Hair follicle dermal papilla cell (primary cell): ENCODE measurements around the genes UFM1 and STOML3.

GRCh38 chr13:33279771-33280255 lies 5.7 kb downstream of the STARD13 start:
- CAGE, long polyA plus RNA = no peak

GRCh38 chr13:33490358-33491199 lies 205.0 kb upstream of the STARD13 start:
- CAGE, long polyA plus RNA = no peak

DNA sequence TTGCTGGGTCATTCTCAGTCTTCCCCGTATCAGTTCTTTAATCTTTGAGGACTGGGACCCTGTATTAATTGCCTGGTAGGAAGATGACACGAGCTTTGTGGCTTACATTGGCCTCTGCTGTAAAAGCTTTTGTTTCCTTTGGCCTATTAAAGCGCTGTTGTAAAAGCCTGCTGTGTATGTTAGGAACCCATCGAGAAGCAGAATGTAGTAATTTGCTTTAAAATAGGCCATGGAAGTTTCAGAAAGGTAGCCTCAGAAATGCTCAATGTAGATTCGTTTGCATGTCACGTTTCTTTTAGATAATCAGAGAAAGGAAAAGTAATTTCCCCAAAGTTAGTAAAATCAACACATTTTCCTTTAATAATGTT lies 257.5 kb upstream of the STARD13 start:
- CAGE, long polyA plus RNA = no peak

GRCh38 chr13:33937757-33938212 lies 119.8 kb downstream of the RFC3 start:
- CAGE, long polyA plus RNA = no peak

DNA sequence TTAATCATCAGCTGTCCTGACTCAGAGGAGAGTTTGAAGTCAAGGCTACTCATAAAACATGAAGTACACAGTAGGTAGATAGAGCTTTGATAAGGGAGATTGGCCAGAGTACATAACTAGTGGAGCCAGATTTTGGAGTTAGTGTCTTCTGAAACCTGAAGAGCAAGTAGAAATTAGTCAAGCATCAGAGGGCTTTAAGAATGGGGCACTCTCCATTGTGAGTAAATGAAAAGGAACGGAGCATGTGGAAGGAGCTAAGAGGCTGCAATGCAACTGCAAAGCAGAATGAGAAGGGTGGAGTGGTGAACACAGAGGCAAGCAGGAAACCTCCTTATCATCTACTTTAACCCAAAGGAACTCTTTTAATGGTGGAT lies 334.0 kb downstream of the RFC3 start:
- CAGE, long polyA plus RNA = no peak

DNA sequence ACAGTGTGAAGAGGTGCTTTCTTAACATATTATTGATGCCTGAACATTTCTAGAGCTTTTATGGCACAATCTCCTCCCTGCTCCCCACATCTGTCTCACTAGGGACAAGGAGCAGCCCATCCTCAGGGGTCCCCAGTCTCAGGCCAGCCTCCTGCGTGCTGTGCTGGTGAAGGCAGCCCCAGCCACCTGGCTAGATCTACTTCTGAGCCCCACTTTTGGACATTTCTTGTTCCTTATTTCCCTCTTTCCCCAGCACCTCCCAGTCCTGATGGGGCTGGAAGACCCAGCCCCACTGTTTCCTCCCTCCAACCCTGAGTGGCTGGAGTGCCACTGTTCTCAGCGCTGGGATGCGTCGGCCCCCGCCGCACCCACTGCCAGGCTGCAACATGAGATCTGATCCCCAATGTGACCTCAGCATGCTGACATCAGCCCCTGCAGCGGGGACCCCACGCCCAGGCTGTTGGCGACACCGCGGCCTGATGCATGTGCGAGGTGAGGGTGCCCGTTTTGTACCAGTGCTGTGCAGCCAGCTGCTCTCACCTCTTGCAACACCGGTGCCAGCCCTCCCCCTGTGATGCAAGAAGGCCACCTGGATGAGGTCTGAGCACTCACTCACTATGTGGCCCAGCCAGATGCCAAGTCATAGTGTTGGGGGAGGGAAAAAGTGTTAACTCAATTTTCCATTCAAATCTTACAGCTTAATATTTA lies 143.2 kb downstream of the DCLK1 start:
- CAGE, long polyA plus RNA = no peak

DNA sequence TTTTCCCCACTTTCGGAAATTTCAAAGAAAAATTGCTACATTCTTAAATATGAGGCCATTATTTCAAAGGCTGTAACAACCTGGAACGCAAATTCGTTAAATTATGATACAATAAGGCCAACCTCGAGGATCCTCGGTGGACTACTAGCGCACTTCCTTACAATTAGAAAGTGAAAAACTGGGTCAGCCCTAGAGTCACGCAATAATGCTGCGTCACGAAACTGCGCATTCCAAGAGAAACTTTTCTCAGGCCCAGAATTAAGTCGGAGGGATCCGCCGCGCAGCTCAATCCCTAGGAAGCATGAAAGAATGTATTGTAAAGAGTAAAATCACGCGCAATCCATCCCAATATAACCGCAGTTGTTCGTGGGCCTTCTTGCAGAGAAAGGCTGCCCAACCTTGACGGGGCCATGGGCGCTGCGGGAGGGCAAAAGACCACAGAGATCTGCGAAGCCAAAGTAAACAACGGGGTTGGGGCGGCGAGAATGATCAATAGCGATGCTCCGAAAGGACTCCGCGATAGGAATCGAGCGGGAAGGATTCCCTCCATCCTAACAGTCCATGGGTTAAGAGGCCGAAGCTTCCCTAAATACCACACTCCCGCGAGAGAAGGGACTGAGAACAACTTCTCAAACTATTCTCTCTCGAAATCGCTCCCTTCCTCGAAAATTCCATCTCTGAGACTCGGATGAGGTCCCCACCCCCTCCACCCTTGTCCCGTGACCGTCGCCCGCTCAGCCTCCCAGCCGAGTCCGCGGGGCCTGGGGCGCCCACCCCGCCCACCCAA lies 598 bp downstream of the SPART start:
- CAGE, long polyA plus RNA = no peak

- CAGE, long polyA plus RNA = no peak
These were observed 725 bp downstream of the ALG5 start for GRCh38 chr13:36998173-36999057.

DNA sequence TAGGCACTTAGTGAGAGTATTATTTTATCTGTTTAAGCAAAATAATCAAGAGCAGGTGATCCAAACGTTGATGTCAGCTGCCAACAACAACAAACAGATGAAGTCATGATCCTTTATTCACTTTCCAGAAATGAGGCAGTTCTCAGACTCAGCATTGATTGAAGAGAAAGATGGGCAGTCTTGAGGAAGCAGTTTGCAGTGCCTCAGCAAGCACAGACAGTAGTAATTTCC lies 38.5 kb upstream of the CSNK1A1L start:
- CAGE, long polyA plus RNA = no peak

DNA sequence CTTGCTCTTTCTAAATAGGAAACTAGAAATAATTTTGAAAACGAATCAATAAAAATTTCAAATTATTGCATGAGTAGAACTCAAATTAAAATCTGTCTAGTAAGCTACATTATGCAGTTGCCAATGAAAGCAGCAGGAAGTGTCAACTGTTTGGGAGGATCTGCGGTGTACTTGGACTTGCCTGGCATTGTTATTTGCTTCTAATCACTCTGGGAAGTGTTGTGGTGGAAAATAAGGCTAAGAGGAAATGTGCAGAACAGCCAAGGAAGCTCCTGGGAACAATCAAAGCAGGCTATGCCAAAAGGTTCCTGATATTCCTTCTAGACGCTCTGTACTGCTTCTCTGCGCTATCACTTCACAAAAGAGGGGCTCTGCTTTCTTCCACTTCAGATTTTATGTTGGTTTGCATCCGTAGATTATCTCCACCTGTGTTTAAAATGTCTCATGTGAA lies 182.6 kb upstream of the CSNK1A1L start:
- CAGE, long polyA plus RNA = no peak

DNA sequence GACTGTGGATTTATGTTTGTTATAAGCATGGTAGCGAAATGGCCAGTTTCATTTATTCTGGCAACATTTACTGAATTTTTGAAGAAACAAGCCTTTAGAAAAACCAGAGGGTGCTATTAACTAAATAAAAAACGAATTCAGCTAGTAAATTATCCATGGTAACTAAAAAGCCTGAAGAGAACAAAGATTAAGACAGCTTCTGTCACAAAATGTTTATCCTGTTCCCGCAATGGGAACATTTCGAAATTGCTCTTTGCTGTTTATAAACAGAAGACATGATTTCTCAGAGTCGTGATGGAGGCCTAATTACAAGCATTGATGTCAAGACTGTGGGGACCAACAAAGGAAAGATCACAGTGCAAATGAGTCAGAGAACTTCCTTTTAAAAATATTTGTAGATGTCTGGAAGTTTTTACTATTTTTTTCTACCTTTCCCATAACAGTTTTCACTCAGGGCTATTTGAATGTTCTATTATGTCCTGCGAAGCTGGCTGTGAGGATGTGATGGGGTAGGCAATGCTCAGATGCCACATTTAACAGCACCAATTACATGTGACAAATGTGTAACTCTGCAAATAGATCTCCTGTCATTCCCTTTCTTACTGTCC lies 83.1 kb upstream of the POSTN start:
- CAGE, long polyA plus RNA = no peak

GRCh38 chr13:37934843-37935088 lies 65.2 kb upstream of the TRPC4 start:
- CAGE, long polyA plus RNA = no peak

DNA sequence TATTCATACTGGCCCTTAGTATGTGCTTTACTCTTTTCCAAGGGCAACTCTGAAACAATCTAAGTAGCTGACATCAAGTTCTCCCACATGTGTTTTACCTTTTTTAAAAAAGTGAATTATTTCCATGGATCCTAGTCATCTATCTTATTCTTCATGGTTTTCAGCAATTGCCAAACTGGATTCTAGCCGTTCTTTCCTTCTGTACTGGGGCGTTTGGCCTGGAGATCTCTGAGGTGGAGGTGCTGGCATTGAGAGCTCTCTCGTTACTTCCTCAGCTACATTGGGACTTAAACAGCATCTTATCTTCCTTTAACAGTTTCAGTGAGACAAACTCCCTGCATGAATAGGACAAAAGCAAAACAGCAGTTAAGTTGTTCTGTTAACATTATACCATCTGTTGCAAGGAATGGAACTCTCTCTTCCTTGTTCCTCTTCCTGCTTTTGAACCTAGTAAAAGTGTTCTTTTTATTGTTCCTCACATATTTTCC lies 202.8 kb upstream of the UFM1 start:
- CAGE, long polyA plus RNA = no peak

- CAGE, long polyA plus RNA = no peak
These were observed at the start of gene UFM1 for GRCh38 chr13:38349678-38350500. UFM1 (plus strand) TSS chr13:38349851.

- CAGE, long polyA plus RNA = no peak
These were observed at the start of gene STOML3 for GRCh38 chr13:38990532-38991138. STOML3 (minus strand) TSS chr13:38990831.

- CAGE, long polyA plus RNA = no peak
These were observed 219.4 kb downstream of the NHLRC3 start for GRCh38 chr13:39257483-39258159.

DNA sequence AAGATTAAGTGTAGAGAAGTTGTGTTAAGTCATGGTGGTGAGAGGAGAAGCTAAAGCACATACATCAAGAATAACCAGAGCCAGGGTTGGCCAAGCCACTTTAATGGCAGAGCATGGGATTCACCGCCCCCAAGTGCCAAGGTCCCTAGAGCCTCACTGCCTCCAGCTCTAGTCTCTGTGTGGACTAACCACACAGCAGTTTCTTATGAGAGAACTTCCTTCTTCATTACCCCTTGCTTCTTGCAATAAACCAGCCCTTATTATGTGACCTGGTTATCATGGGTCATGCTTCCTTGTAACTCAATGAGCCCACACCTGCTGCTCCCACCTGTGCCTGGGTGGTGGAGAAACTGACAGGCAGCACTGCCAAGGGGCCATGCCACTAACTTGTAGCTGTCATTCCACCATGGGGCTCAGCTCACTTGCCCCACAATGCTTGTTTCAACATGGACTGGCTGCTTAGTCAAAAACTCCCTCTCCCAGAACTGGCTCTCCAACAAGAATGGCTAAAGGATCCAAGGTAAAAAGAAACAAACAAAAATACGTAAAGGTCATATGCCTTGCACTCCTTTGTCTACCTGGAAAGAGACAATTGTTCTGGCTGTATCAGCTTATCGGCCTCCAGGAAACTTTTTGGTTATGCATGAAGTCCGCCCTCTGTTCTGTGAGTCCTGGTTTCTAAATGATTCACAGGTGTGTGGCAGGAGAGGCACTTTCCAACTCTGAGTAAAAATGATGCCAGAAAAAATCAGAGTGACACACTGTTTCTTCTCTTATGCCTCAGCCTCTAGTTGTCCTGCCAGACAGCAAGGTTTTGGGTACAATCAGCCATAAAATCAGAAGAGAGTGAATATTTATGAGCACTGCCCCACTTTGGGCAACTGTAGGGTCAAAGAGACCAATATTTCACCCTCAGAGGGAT lies 446.4 kb downstream of the COG6 start:
- CAGE, long polyA plus RNA = no peak

DNA sequence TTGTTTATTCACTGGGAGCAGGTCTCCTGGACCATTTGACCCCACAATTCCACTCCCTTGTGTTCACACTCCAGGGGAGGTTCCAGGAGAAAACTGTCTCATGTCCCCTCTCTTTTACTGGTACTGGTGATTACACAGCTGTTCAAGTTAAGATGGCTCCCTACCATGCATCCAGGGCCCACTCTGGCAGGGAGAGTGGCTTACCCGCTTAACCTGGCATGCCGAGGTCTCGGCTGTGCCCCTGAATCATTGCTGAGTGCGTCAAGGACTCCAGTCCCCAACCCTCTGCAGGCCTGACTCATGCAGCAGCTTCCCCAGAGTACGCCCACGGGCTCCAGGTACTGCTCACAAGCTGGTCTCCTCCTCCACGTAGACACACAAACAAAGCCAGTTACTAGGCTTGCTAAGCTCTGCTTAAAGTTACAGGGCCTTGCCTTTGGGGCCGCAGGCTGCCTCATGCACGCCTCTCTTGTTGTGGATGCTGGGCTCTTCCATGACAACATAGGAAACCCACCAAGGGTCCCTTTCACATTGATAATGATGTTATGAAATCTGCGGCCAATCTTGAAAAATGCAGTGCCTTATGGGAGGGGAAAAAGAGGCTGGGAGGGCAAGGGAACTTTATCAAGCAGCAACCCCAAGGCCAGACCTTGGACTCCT lies 447.4 kb downstream of the COG6 start:
- CAGE, long polyA plus RNA = no peak

DNA sequence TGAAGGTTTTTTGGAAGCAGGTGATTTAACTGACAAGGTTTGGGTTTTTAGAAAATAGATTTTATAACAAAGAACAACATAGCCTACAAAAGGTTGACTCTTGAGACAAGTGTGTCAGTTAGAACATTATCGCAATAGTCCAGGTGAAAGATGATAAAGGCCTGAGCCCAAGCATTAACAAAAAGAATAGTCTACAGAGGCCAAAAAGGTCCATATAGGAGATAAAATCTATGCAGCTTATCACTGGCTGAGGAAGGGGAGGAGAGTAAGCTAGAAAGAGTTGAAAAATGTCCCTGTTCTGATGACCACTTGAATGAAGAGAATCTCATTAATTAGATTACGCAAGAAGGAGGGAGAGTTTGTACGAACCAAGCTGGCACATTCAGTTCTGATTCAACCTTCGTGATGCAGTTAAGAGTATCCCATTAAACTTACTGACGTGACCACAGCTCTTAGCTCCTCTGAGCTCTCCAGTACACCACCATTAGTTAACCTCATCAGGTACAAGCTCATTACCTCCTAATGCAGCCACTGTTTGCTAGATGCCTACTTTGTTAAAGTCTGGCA lies 458.1 kb downstream of the COG6 start:
- CAGE, long polyA plus RNA = no peak

DNA sequence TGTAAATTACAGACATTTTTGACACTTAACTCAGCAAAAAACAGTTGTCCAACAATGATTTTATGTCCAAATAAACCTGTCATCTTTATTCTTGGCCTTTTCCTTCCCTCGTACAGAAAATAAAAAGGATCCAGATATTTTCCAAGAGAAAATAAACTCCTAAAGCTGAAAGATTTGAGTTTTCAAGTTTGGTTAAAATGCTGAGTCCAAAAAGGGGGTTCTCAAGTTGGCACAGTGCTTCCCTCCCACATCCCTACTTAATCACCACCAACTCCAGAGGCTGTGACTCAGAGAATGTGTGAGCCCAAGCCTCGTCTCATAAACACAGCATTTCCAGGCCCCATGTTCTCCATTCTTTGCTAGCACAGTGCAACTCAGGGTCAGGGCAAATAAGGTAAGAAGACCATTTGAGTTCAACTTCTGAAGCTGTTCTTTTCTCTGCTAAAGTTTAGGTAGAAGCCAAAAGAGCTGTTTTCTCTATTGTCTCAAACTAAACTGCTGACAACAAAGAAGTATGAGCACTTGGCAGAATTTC lies 494.0 kb downstream of the COG6 start:
- CAGE, long polyA plus RNA = no peak